ENCODE measurements around the genes GJB4 and ADPRS.

DNA sequence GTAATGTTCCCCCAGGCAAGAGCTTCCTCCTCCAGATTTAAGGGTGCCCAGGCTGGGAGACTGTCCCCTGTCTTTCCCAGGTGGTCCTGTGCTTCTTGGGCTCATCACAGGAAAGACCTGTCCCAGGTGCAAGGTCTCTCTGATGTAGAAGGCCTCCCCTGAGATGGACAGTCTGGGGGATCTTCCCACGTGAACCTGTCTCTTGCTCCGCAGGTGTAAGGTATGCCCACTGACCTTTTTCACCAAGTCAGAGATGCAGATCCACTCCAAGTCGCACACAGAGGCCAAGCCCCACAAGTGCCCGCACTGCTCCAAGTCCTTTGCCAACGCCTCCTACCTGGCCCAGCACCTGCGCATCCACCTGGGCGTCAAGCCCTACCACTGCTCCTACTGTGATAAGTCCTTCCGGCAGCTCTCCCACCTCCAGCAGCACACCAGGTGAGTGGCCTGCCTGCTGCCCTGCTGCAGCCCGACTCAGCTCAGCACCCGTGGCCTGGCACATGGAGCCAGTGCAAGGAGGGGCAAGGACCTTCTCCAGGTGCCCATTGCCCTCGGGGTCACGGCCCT is 25.2 kb downstream of the ZNF362 start:
- RRBS: no CpG with 5 or more reads among the region's 12 CpGs

DNA sequence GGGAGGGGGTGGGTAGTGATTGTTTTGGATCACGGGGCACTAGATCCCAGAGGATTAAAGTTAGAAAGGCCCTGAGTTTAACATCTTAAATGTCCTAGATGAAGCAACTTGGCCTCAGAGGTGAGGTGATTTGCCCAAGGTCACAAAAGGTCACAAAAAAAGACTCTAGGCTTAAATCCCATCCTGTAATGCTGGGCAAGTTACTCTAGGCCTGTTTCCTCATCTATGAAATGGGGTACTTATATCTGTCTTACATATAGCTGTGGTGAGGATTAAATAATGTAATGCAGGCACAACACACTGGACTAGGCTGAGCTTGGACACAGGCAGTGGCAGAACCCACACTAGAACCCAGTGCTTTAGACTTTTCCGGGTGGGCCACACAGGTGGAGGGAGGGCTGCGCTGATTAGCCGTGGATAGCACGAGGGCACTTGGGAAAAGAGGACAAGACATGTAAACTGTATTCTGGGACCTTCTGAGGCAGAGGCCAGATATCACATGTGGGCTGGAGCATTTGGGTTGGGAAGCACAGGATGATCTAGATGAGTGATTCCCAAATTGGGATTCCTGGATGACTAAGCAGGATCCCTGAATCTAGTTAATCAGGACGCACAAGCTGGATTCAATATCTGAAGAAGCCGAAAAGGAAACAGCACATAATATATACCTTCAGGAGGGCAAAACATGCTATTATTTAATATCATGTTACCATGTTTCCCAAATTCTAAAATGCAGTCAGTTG is 20.2 kb upstream of the A3GALT2 start:
- RRBS: no CpG with 5 or more reads among the region's 7 CpGs

DNA sequence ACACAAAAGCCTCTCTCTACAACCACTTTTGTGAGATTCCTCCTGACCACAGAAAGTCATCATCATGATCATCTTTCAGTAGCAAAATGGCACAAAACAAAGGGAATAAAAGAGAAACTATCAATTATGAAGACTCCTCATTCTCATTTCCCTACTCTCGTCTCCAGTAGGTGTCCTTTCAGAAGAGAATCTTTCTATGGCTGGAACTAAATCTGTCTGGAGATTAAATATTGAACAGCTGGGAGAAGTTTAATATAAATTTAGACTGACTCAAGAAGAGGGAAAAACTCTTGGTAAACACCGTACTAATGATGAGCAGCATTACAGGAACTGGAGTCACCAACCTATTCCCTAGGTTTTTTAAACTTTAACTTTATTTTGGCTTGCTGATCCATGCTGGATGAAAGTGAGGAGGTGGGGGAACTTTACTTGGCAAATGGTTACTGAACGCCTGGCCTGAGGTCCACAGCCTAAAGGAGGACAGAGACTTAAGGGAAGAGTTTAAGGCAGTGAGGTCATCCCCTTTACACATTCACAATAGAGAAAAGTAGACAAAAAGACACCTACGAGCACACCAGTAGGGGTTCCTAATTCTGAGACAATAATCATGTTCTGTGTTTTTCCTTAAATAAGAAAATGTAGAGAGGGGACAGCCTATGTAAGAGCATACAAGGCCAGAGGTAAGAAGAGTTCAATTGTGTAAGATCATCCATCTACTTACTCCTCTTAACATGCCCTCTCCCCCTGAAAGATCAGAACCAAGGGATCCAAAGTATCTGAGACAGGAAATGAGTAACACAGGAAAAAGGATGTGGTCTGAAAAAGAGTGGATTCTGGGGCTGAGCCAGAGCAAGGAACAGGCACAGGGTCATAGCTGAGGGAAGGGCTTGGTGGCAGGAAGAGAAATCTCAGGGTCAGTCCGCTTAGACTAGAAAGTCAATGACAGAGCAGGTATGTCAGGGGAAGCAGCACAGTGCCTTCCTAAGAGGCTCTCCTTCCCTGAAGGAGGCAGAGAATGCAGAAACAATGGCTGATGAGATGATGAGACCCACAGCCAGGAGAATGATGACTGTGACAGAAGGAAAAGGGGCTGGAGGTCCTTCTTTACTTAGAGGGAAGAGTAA is 25.8 kb upstream of the A3GALT2 start:
- RRBS: no CpG with 5 or more reads among the region's 5 CpGs

DNA sequence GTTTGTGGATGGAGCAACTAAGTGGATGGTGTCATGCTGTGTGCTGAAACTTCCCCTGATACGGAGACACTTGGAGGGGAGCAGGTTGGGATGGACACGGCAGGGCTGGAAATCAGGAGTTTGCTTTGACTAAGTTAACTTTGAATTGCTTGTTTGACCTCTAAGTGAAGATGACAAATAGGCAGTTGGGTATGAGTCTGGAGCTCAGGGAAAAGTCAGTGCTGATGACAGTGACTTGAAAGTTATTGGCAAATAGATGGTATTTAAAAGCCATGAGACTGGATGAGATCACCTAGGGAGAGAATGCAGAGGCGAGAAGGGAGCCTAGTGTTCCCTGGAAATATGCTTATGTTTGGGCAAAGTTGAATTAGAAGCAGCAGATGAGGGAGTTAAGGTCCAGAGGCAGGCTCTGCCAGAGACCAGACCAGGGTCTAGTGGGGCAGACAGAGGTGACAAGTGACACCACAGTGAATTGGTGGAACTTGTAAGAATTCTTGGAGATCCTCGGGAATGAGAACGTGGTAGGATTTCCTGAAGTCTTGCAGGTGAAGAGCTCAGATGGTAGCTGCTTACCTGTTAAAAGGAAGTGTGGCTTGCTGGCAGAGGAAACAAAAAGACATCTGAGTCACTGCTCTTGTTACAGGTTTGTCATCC is 12.6 kb upstream of the ZSCAN20 start:
- RRBS: no CpG with 5 or more reads among the region's 5 CpGs

DNA sequence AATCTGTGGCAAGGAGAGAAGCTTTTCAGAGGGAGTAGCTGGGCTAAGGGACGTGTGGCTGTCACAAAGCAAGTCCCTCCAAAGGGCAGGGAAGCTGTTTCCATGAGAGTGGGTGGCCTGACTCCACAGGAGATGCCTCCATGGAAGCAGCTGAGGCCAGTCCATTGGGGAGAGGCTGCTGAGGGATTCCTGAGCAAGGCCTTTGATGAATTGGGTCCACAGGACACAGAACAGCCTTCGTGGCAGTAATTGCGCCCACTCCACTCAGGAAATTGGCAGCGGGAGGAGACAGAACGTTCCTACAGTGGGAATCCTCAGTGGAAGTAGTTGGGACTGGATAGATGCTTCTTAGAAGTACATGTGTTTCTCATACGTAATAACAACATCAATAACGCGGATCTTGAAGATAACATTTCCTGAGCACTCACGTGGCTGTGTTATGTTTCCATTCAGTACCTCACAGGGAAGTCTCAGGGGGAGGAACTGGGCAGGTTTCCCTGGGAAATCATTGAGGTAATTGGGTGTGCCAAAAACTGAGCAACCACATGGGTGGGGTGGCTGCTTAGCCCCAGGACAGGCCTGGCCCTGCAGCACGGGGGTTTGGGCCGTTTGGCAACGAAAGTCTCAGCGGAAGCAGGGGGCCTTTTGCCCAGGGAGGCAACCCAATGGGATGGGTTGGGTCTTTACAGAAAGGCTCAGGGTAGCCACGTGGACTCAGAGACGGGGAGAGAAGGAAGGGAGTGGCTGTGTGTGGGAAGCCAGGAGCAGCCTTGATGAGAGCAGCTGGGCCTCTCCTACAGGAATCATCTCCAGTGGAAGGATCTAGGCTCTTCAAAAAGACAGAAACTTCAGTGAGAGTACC is 133.8 kb downstream of the ZSCAN20 start:
- RRBS: no CpG with 5 or more reads among the region's 15 CpGs

- RRBS: 71% methylated on average over 3 of the region's 7 CpGs
These were observed at the start of gene GJB4 for GRCh38 chr1:34759367-34759859. Gene GJB4, plus strand, starts transcription at chr1:34759740.

GRCh38 chr1:34791795-34792130 is 1.0 kb upstream of the GJA4 start:
- RRBS: no CpG with 5 or more reads among the region's 5 CpGs

GRCh38 chr1:34972852-34973505 is 12.2 kb downstream of the TMEM35B start:
- RRBS: no CpG with 5 or more reads among the region's 7 CpGs

- RRBS: no CpG with 5 or more reads among the region's 4 CpGs
These were observed 16.4 kb upstream of the ZMYM1 start for GRCh38 chr1:35062569-35063351.

DNA sequence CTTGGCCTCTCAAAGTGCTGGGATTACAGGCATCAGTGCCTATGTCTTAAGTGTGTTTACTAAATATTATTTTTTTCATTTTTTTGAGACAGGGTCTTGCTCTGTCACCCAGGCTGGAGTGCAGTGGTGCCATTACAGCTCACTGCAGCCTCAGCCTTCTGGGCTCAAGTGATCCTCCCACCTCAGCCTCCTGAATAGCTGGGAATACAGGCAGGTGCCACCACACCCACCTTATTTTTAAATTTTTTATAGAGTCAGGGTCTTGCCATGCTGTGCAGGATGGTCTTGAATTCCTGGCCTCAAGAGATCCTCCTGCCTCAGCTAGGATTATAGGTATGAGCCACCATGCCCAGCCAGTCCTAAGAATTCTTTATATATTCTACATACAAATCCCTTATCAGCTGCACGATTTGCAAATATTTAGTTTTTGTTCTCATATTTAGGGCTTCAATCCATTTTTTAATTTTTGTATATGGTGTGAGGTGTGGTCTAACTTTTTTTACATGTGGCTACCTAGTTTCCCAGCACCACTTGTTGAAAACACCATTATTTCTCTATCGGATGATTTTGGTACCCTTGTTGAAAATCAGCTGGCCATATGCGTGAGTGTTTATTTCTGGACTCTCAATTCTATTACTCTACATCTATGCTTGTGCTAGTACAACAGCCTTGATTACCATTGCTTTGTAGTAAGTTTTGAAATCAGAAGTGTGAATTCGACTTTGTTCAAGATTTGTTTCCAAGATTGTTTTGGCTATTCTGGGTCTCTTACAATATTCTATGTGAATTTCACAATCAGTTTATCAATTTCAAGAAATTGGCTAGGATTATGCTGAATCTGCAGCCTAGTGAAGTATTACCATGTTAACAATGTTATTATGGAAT is 19.8 kb downstream of the SFPQ start:
- RRBS: no CpG with 5 or more reads among the region's 4 CpGs

- RRBS: no CpG with 5 or more reads among the region's 1 CpG
These were observed 2.6 kb downstream of the SFPQ start for GRCh38 chr1:35190434-35190677.

- RRBS: 1% methylated on average over 23 of the region's 53 CpGs
These were observed 589 bp downstream of the SFPQ start for GRCh38 chr1:35192317-35192794.

GRCh38 chr1:35370156-35370595 is 101.7 kb downstream of the ZMYM4 start:
- RRBS: no CpG with 5 or more reads among the region's 4 CpGs

DNA sequence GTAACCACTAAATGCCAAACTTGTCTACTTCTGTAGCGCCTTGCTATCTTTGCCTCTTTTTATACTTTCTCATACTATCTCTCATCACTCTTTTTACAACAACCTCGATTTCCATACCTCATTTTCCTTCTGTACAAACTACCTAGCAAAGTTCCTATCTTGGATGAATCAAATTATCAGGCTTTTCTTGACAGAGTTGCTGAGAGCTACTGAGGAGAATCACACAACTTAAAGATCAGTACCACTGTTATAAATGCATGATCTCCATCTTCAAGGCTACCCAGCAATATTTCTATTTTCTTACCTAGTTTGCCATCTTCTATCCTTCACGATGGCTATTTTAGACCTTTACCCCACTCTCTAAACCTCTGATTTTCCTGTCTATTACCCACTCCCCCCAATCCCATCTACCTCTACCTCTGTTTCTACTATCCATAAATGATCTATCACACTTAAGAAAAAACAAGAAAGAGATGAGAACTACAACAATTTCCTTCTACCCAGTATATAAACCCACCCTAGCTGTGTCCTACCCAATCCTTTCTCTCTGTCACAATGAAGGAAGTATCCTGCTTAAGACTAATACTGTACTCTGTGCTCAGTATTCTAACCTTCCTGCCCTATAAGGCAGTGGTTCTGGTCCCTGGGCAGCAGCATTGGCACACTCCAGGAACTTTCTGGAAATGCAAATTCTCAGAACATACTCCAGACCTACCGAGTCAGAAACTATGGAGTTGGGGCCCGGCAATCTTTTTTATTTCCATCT is 54.3 kb downstream of the KIAA0319L start:
- RRBS: no CpG with 5 or more reads among the region's 5 CpGs

DNA sequence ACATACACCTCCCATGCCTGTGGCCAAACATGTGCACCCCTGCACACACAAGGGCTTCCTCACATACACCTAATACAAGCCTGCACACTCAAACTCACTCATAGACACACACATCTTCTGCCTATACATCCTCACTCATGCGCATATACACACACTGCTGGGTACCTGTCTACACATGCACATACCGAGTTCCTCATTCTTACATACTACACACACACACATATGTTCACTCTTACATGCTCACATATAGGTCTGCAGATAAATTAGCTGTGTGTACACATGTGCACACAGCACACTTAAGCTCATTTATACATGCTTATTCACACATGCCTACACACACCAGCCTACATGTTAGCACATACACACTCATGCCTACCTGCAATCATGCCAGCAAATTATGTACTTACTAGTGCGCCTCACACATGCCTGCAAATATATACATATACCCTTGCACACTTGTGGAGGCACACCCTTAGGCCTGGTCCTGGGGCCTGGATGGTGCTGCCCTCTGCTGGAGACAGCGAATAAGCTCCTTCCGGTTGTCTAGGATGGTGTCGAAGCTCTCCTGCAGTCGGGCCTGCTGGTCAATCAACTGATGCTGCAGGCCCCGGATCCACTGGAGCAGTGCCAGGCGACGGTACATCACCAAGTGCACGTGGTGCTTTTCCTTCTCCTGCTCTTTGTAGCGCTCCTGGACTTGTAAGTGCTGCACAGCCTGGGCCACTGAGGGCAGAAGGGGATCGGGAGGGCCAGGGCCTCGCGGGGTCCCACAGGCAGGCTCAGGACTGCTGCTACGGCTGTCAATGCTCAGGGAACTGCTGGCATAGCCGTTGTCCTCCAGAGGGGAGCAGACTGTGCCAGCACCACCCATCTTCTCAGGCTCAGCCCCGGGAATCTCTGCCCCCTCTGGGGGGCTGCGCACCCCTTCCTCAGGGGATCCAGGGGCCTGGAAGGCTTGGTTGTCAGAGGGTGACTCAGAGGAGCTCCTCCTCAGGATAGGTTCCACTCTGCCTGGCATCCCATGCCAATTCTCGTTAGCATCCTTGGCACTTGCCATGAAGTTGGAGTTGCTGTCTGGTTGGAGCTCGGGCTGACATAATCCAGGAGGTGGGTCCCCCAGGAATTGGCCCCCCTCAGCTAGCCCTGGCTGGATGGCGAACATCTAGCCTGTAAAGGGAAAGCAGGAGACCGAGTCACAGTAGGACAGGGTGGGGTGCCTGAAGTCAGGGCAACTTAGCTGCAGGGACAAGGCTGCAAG is 3.1 kb downstream of the C1orf216 start:
- RRBS: 5% methylated on average over 3 of the region's 23 CpGs

DNA sequence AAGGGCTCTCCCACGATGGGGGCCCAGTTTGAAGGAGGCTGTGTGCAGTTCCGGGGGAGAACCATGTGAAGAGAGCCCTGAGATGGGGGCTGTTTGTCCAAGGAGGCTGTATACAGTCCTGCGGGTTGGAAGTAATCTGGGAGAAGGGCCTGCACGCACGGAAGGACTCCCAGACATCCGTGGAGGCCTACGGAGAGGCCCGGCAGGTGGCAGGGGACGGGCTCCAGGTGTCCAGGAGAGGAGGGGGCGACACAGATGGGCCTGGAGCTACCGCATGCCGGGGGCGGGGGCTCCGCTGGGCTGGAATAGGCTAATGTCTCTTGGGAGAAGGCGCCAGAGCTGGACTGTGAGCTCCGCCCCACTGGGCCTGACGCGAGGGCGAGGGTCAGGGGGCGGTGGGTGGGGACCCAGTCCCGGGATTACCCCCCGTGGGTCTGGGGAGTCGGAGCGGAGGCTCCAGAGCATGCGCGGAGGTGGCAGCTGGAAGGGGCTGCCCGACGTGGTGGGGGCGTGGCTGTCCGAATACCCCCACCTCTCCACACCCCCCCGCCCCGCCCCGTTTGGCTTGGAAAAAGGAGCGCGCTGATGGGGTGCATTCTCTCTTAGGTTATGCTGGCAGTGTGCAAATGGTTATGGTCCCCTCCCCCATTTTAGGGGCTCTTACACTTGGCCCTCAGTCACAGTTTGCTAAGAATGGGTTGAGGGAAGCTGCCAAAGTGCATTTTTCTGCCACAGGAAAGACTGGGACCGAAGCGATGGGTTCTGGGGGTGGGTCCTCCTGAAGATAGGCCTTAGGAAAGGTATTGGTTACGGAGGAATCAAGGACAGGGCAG is 756 bp downstream of the AGO1 start:
- RRBS: 1% methylated on average over 5 of the region's 38 CpGs

DNA sequence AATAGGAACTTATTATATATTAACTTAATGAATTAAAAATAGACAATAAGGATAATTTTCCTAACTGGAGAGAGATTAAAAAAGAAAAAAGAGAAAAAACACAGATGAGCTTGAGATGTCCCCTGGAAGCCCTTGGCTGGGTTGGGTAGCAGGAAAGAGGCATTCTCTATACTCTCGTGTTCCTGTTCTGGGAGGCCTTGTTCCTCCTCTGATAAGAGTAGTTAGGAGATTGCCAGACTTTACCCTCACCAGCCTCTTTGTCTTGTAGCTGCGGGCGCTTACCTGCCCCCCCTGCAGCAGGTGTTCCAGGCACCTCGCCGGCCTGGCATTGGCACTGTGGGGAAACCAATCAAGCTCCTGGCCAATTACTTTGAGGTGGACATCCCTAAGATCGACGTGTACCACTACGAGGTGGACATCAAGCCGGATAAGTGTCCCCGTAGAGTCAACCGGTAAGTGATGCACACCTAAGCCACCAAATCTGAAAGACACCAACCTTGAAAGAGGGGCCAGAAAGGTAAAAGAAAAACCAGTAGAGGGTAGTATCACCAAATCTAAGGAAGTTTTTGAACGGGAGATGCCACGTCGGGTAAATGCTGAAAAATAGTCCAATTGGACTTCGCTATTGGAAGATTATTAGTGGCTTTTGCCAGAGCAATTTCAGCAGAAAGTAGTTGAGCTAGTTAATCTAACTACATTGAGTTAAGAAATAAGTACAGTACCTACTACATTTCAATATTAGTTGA is 5.3 kb downstream of the AGO1 start:
- RRBS: 93% methylated on average over 1 of the region's 15 CpGs

DNA sequence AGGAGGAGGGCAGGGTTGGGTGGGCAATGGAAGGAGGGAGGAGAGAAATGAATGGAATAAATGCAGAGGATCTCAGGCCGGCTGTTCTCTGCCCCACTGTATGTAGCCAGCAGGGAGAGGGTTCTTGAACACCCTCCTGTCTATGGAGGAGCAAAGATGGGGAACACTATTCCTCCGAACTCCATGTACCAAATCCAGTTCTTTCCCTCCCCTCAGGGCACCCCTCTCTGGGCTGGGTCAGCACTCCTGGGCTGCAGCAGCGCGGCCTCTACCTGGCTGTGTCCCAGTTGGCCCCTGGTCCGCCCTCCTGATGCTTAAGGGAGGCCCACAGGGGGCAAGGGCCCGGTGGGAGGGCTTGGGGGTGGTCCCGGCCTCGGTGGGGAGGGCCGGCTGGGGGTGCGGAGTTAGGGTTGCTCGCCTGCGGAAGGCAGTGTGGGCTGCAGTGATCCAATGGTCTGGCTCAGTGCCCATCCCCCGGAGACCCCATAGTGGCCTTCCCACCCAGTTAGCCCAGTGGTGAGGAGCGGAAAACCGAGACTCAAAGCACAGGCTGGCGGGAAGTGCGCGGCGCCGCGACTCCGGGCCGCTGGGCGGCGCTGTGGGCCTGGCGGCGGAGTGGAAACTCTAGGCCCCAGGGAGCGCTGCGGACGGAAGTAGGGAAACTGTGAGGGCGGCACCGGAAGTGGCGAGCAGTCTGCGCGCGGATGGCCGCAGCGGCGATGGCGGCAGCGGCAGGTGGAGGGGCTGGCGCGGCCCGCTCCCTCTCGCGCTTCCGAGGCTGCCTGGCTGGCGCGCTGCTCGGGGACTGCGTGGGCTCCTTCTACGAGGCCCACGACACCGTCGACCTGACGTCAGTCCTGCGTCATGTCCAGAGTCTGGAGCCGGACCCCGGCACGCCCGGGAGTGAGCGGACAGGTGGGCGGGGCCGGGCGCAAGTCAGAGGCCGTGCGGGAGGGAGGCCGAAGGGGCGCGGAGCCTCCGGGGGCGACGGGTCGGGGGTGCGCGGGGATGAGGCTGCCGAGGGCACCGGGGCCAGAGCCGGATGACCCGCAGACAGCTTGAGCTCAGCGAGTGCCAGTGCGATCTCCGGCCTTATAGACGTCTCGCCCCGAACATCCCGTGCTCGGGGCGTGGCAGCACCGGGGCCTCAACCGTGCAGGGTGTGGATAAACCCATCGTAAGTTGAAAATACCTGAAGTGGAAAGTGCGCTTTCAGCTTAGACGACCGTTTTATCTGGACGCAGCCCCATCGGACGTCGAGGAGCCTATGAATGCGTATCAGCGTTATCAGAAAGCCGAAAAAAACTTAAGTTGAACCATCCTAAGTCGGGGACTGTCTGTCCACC is at the start of gene ADPRS:
TSS of gene ADPRS (plus strand) at position 692 of the 1,346 bp plus-strand sequence.
- RRBS: 1% methylated on average over 48 of the region's 103 CpGs

DNA sequence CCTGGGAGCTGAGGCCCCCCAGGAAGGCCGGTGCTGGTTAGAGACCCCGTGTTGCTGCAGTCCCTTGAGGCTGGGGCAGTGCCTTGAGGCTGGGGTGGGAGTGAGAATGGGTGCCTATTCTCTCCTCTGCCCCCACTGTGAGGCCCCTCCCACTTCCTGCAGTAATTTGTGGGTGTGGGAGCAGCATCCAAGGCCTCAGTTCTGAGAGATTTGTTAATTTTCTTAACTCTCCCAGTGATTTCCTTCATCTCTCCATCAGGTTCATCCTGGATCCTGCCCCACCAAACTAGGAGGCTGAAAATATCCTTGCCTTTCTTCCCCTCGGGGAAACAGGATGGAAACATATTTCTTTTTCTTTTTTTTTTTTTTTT is 2.6 kb upstream of the TRAPPC3 start:
- RRBS: no CpG with 5 or more reads among the region's 3 CpGs

All from brain (tissue), 1 donor.